NB4 (cell line): Measurements from ENCODE around the gene SHC3.

- RRBS: no CpG with 5 or more reads among the region's 14 CpGs
Measured at GRCh38 chr9:88995672-88996335, 4.5 kb downstream of the S1PR3 start.

DNA sequence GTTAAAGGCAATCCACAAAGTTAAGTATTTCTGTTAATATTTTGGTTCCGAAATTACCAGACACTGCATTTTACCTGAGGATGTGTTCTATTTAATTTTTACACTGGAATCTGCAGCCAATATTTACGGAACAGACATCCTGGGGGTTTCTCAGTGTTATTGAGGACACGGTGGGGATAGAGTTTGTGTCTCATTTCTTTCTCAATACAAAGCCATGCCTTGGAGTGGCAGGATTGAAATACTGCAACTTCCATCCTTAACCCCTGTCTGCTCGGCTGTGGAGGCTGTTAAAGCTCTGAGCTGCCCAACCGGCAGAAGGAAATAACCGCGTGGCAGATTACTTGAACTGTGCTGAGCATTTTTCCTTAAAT, 1.8 kb downstream of the SHC3 start:
- RRBS: no CpG with 5 or more reads among the region's 7 CpGs

DNA sequence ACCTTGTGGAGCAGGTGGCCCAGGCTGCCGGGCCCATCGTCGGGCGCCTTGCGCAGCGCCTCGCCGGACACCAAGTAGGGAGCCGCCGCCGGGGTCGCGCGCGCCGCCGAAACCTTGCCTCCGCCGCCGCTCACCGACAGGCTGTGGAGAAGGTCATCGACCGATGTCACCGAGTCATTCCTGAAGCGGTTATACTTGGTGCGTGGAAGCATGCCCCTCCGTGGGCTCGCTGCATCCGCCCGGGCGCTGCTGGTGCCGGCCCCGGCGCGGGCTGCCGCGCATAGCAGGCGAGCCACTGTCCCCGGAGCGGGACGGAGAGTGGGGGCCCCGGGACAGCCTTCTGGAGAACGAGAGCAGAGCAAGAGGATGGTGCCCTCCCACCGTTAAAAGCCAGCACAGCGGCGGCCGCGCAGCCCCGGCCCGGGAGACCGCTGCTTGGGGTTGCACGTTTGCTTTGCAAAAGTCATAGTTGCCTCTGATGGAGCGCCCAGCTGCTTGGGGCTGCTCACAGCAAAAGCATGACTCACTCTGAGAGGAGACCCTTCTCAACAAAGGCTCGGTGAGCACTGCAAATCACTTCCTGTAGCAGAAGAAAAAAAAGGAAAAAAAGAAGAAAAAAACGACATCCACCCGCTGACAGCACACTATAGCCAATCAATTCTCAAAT, at the start of gene SHC3:
SHC3 (minus strand) TSS at position 570 of the 667 bp plus-strand sequence.
- RRBS: 58% methylated on average over 22 of the region's 56 CpGs

- RRBS: no CpG with 5 or more reads among the region's 13 CpGs
Measured at GRCh38 chr9:89435188-89436095, 62.5 kb downstream of the SEMA4D start.

DNA sequence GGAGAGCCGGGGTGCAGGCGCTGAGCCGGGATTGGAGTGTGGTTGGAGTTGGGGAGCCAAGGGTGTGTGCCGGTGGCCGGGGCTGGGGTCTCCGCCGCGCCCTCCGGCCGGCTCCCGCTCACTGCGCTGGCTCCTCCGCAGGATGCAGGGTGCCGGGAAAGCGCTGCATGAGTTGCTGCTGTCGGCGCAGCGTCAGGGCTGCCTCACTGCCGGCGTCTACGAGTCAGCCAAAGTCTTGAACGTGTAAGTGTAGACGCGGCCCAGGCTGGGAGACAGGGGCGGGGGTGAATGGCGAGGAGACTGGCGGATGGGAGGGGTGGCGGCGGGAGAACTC, 446 bp downstream of the GADD45G start:
- RRBS: 11% methylated on average over 11 of the region's 29 CpGs

DNA sequence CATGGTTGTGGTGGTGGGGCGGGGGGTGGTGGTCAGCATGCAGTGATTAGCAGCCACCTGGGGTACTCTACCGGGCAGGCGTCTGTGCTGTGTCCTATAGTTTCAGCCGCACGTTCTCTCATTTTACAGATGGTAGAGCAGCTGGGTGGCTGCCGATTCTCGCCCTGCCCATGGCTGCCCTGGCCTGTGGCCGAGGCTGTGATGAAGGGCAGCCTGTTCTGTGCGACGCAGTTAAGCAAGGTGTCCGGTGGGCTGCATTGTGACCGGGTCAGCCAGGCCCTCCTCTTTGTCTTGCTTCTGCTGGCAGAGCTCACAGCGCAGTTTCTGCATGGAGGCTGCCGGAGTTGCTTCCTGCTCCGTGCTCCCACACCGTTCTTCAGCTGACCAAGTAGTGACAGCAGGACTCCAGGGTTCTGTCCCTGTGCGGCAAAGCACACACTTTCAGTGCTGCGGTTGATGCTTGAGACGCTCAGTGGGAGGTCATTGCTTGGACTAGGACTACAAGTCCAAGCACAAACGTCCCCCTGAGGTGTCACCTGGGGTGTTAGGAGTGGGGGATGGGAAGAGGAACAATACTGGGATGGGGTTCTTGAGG, 57.9 kb downstream of the GADD45G start:
- RRBS: 70% methylated on average over 3 of the region's 20 CpGs

GRCh38 chr9:89669361-89669899, 64.6 kb downstream of the GADD45G start:
- RRBS: no CpG with 5 or more reads among the region's 7 CpGs

- RRBS: no CpG with 5 or more reads among the region's 4 CpGs
Measured at GRCh38 chr9:89750367-89750616, 145.5 kb downstream of the GADD45G start.

GRCh38 chr9:89996147-89996587, 391.4 kb downstream of the GADD45G start:
- RRBS: no CpG with 5 or more reads among the region's 5 CpGs

DNA sequence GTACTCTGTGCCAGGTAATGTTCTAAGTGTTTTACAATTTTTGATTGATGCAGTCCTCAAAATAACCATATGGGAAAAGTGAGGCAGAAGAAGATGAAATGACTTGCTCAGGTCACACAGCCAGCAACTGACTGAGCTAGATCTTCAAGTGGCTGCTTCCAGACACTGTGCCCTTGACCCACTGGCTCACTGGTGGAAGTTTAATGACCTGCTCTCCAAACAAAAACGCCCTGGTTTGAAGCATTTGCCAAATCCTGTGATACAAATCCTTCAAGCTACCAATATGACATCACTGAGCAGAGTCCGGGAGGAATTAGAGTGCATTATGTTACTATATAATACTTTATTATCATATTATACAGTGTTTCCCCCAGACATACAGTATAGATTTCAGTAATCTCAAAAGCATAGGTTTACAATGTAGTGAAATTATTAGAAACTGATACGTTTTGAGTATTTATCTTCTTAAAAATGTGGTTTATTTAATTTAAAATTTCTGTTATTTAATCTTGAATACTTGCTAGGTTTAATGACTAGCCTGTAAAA, 459.5 kb downstream of the GADD45G start:
- RRBS: no CpG with 5 or more reads among the region's 3 CpGs

DNA sequence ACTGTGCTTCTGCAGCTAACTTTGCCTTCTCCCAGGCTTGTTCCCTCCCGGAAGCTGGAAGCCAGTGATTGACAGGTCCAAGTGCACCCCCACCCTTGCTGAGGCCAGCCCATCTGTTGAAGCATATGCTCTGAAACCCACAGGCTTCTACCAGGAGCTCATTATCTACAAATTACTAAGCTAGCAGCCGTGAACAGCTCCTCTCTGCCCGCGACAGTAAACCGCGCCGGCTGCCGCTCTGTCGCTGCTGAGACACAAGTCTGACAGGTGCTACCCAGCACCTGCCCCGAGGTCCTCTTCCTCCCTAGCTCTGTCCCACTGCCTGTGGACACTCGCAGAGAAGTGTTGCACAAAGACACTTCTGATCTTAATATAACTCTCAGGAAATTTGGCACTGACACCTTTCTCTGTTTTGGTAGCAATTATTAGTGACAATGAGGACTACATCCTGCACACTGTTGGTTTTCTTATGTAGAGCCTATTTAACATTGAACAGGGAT, 490.9 kb downstream of the GADD45G start:
- RRBS: no CpG with 5 or more reads among the region's 11 CpGs

- RRBS: no CpG with 5 or more reads among the region's 18 CpGs
Measured at GRCh38 chr9:90433379-90434029, 209.1 kb downstream of the DIRAS2 start.

- RRBS: no CpG with 5 or more reads among the region's 6 CpGs
Measured at GRCh38 chr9:90835062-90835485, 33.5 kb downstream of the SYK start.

GRCh38 chr9:90889986-90890688, 88.5 kb downstream of the SYK start:
- RRBS: no CpG with 5 or more reads among the region's 13 CpGs

DNA sequence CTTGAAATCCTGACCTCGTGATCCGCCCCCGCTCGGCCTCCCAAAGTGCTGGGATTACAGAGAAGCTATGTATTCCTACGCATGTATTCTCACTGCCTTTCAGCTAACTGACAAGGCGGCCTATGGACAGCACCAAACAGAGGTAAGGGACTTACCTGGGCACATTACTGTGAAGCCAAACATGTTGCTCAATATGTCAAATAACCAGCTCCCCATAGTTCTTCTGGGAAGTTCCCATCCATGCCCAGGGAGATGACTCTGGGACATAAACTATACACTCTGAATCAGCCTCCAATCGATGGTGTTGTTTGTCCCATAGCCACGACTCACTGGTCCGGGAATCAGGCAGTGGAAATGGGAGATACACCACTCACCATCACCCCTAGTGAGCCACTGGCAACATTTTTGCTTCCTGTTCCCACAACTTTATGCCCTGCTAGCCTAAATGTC, 114.7 kb downstream of the SYK start:
- RRBS: no CpG with 5 or more reads among the region's 9 CpGs

DNA sequence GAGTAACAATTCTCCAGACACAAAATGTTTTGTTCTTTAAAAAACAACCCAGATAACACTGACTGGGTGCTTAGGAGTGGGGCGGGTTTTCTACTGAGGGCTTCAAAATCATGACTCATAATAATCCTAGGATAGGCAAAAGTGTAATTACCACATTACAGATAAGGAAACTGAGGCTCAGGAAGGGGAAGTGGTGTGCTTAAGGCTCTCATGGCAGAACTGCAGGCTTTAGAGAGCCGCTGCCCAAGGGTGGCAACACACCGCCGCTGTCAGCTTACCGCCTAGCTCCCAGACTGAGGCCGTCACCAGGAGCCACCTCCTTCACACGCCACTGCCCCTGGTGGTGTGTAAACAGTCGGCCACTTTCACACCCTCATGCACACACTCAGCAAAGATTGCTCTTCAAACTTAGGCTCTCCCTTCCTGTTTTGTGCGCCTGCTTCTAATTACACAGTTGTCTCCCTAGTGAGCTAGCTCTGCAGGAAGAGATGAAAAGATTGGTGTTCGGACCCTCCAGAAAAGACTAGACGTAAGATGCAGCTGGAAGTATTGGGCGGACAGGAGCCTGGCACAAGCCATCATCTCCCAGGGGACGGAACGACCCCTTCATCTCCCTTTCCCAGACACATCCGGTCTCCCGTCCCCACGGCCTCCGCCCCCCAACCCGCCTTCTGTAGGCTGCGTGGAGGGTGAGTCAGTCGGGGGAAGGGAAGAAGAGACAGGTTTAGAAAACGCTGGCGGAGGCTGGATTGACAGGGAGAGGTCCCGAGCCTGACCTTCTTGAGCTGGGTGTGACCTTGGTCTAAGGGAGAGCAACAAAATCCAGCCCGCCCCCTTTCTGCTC, 162.7 kb downstream of the SYK start:
- RRBS: no CpG with 5 or more reads among the region's 25 CpGs

GRCh38 chr9:90997424-90997799, 195.8 kb downstream of the SYK start:
- RRBS: no CpG with 5 or more reads among the region's 6 CpGs

- RRBS: no CpG with 5 or more reads among the region's 10 CpGs
Measured at GRCh38 chr9:90998451-90998928, 196.9 kb downstream of the SYK start.

DNA sequence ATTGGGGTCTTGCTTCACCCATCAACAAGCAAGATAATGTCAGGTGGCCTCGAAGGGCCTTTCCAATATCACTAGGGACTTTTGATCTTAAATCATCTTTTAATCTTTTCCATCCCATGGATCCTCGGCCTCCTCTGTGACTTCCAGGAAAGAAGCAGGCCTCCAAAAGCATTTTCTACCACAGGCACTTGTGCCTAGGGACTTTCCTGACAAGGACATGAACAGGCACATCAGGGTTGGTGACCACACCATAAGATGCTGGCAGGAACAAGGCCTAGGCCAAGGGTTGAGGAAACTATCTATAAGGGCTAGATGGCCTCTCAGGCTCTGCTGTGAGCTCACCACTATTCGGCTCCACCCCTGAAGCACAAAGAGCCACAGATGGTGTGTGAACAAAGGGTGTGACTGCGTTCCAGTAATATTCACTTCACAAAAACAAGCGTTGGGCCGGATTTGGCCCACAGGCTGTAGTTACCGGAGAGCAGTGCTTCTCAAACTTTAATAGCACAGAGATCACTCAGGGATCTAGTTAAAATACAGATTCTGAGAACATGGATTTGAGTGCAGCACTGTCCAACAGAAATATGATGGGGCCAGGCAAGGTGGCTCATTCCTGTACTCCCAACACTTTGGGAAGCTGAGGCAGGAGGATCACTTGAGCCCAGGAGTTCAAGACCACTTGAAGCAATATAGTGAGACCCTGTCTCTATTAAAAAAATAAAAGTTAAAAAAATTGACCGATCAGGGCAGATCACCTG, 204.8 kb downstream of the AUH start:
- RRBS: no CpG with 5 or more reads among the region's 8 CpGs

GRCh38 chr9:91159338-91160250, 202.1 kb downstream of the AUH start:
- RRBS: no CpG with 5 or more reads among the region's 38 CpGs